Choroid plexus epithelial cell (primary cell): Measurements from ENCODE around the genes ZNF772, ZNF419 and ZNF530.

- RRBS: no CpG with 5 or more reads among the region's 6 CpGs
These were observed 421 bp downstream of the ZSCAN5A start for GRCh38 chr19:56314365-56314471.

GRCh38 chr19:56566754-56567253, 464 bp upstream of the ZNF470 start:
- RRBS: no CpG with 5 or more reads among the region's 26 CpGs

GRCh38 chr19:56720269-56720817, 48.8 kb upstream of the ZNF835 start:
- RRBS: no CpG with 5 or more reads among the region's 6 CpGs

- RRBS: 15% methylated on average over 6 of the region's 49 CpGs
These were observed 2.7 kb downstream of the PEG3 start for GRCh38 chr19:56837392-56838579.

- RRBS: no CpG with 5 or more reads among the region's 42 CpGs
These were observed 1.6 kb downstream of the PEG3 start for GRCh38 chr19:56838663-56839514.

- RRBS: no CpG with 5 or more reads among the region's 1 CpG
These were observed 1.7 kb upstream of the PEG3 start for GRCh38 chr19:56842281-56842609.

GRCh38 chr19:56942698-56943266, 102.3 kb upstream of the PEG3 start:
- RRBS: no CpG with 5 or more reads among the region's 19 CpGs

DNA sequence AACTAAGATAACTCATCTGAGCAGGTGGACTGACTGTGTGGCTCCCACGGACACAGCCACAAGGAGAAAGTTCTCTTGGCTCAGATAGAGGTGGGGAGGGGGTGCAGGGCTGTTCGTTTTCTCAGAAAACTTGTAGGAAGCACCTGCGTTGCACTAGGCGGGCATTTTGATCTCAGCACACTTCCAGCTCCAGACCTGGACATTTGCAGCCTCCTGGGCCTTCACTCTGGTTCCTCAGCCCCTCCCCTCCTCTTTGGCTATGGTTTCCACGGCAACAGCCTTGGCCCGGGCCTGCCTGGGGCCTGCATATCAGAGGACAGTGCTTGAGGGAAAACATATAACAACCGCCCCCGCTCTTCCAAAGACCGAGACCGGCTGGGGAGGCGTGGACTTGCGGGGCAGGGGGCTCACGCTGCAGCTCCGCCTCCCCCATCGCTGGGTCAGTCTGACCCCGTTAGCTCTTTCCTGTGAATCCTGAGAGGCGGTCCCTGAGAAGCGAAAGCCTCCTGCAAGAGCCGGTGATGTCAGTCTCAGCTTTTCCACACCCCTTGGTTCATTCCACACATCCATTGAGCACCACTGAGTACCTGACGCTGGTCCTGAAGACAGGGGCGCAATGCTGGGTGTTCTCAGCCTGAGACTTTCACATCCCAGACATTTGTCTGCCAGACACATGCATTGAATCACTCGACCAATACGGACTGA, 125.7 kb upstream of the PEG3 start:
- RRBS: 8% methylated on average over 5 of the region's 23 CpGs

GRCh38 chr19:56980660-56981316, 139.0 kb upstream of the USP29 start:
- RRBS: no CpG with 5 or more reads among the region's 20 CpGs

DNA sequence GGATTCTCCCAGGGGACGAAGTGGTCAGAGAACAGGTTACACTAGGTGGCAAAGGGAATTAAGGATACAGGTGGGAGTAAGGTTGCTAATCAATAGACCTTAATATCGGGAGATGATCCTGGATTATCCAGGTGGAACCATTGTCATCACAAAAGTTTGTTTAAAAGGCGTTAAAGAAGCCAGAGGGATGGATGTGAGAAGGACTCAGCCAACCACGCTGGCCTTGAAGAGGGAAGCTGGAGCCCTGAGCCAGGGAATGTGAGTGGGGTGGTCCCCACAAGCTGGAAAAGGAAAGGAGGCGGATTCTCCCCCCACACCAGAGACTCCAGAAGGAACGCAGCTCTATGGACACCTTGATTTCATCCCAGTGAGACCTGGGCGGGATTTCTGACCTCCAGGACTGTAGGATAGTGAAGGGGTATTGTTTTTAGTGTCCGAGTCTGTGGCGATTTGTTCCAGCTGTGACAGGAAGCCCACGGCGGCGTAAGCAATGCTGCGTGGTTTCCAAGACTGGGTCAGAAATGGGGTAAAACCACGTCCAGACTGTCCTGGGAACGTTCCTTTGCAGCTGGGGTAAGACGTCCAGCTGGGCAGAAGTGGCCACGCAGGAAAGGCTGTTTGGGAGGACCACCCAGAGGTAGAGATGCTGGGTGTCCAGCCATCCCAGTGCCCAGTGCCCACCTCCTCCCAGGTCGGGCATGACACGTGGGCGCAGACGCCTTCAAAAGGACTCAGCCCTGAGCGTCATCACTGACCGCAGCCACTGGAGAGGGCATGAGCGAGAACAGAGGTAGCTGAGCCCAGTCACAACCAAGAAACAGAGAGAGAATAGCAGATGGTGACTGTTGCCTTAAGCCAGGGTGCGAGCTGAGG, 125.4 kb upstream of the USP29 start:
- RRBS: no CpG with 5 or more reads among the region's 25 CpGs

- RRBS: no CpG with 5 or more reads among the region's 15 CpGs
These were observed 883 bp downstream of the ZNF264 start for GRCh38 chr19:57192119-57192646.

DNA sequence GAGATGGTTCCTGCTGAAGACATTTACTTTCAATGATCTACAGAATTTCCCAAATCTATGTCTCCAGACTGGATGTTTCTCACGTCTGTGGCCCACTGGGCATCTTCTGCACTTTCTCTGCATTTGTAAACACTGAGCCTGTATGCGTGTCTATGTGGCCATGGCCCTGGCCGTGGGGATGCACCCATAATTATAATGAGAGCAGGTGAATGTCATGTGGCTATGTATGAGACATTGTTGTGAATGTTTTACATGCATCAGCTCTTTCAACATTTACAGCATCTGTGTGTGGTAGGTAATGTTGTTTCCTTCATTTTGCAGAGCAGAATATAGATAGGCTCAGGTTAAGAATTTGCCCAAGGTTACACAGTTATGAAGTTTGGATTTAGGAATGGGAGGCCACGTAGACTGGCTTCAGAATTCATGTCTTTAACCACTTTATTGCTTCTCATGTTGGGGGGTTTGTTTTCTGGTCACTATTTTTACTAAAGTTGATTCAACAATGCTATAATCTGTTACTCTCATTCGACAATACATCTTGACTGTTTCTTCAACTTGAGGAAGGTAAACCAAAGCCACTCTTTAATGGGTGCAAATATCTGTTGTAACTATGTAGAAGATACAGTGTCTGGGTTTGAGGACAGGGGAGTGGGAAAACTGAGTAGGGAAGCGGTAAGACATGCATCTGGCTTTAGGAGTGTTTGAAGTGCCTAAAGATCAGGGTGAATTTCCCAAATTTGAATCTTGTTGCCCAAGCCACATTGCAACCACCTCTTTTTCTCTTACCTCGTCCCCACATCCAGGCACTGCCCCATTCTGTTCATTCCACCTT, 10.9 kb upstream of the AURKC start:
- RRBS: no CpG with 5 or more reads among the region's 7 CpGs

DNA sequence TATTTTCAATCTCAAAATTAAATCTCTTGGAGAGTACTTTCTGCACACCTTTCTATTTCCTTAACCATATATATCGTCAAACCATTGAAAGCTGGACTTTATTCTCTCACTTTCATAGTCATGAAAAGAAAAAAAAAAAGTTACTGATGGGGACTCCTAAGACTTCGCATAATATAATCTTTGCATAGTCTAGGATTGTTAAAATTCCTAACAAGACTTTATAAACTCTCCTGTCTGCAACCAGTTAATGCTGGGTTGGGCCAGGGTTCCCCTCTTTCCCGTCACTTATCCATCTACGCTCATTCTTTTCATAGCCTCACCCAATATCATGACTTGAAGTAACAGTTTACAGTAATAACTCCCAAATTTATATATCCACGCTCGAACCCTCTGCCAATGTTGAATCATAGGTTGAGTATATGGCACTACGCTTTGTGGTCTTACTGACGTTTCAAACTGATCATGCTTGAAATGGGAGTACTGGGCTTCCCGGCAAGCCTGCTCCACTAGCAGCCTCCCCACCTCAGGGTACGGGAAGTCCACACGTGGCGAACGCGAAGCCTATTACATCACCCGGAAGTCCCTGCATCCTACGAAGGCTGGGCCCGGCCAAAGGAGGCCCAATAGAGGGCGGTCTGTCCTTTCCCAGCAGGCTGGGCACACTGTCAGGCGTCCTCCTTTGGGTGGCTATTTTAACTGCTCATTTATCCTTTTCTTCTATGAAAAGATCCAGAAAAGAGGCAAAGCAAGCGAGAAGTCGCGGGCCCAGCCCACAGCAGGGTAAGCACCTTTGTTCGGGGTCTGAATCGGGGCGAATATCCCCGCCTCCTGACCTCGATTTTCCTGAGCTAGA, 714 bp upstream of the ZNF460 start:
- RRBS: 2% methylated on average over 6 of the region's 27 CpGs

- RRBS: no CpG with 5 or more reads among the region's 3 CpGs
These were observed 14.3 kb upstream of the ZNF543 start for GRCh38 chr19:57305889-57306474.

DNA sequence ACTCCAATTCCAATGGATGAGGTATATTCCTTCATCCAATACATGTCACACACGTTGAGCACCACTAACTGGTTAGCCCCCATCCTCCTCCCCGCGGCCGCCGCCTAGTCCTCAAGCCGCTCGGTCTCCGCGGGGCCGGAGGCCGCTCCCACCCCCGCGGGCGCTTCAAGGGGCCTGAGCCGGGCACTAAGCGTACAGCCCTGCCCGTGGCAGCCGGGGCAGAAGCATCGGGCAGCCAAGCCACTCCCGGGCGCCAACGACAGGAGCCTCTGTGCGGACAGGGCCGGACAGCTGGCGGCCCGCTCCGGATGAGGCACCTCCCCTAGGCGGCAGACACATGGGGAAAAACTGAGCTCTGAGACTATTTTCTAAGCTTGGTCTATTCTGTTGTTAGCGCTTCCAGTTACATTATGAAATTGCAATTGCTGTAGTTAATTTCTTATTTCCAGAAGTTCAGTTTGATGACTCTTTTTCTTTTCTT, 2.8 kb upstream of the ZNF543 start:
- RRBS: under 1% methylated on average over 4 of the region's 29 CpGs

GRCh38 chr19:57476916-57477959, at the start of gene ZNF772:
Gene ZNF772 (minus strand): TSS chr19:57477566.
- RRBS: no CpG with 5 or more reads among the region's 41 CpGs

DNA sequence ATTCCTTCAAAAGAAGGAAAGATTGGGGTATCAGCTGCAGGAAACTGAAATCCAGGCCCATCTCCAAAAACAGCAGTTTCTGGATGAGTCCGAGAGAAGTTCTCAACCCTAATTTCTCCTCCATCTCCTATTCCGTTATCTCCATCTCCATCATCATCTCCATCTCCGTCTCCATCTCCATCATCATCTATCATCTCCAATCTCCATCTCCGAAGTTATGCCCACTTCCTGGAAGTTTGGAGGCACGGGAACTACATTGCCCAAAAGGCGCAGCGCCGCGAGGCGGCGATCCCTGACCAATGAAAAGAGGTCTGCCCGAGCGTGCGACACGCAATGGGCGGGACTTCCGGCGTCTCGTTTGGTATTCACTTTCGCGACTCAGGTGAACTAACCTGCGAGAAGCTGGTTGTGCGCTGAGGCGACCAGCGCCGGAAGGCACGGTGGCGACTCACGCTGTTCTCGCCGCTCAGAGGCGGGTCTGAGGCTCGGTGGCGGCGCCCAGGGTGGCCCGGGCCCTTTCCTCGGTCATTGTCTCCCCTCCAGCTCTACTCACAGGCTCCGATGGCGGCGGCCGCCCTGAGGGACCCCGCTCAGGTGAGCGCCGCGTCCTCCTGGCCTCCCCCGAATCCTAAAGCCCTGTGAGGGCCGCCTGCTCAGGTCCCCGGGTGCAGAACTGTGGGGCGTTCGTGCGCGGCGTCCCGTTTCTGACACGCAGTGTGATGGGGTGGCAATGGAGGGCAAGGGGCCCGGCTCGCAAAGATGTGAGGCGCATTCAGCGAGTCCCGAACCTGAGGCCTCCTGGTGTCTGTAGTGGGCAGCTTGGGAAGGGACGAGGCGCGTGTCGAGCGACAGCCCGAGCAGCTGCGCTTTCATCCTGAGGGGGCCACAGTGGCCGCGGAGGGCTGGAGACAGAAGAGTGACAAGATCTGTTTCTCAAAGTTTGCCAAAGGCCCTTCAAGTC, at the start of gene ZNF419:
ZNF419 (plus strand) TSS at position 361 of the 961 bp plus-strand sequence.
- RRBS: 2% methylated on average over 15 of the region's 69 CpGs

DNA sequence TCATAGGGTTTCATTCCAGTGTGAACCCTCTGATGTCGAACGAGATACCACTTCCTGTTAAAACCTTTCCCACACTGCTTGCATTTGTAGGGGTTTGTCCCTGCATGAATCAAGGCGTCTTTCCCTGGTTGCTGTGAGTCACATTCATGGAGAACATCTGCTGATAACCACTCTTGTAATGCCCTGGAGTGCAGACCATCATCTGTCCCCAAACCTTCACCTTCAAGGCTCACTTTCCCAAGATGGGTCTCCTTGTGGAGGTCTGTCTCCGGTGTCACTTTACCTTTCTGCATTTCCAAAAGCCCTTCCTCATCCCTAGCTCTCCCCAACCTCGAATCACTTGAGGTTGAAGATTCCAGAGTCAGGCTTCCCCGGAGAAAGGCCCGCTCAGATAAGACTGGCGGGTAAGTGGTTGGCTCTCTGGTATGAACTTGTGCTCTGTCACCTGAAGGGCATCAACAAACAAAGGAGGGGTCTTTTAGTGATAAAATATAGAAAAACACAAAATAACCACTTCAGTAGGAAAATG, 12.1 kb downstream of the ZNF550 start:
- RRBS: 99% methylated on average over 2 of the region's 8 CpGs

DNA sequence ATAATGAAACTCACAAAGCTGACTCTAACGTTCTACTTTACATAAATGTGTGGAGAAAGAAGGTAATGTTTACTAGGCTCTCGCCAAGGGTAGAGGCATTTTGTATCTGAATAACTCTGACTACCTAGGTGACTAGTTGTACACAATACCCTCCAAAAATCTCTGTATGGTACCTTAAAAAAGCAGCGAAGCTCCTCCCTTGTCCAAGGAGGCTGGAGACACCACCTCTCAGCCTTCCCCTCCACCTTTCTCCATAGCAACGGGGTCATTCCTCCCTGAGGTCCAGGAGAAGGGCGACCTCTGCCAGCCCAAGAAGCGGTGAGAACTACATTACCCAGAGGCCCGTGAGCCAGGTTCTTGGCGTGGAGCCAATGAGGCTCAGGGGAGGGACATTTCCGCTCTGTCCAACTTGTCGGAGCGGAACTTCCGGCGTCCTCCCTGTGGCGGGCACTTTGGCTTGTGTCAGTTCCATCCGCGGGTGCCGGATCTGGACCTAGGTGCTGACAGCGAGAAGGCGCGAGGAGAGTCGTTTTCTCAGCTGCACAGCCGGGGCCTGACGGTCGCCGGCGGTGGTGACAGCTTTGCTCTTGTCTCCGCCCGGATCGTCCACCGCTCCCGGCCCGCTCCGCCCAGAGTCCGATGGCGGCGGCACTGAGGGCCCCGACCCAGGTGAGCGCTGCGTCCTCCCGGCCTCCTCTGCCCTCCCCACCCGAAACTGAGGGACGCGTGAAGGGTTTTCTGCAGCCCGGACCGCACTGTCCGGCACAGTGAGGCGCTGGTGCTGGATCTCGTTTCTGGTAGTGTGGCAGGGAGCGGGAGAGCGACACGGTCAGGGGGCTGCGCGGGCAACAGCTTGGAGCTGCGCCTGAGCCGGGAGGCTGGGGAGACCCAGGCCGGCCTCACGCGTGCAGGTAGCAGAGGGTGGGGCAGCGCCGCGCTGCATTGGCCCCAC, at the start of gene ZNF530:
ZNF530 (plus strand) TSS at position 420 of the 952 bp plus-strand sequence.
- RRBS: 1% methylated on average over 22 of the region's 61 CpGs

DNA sequence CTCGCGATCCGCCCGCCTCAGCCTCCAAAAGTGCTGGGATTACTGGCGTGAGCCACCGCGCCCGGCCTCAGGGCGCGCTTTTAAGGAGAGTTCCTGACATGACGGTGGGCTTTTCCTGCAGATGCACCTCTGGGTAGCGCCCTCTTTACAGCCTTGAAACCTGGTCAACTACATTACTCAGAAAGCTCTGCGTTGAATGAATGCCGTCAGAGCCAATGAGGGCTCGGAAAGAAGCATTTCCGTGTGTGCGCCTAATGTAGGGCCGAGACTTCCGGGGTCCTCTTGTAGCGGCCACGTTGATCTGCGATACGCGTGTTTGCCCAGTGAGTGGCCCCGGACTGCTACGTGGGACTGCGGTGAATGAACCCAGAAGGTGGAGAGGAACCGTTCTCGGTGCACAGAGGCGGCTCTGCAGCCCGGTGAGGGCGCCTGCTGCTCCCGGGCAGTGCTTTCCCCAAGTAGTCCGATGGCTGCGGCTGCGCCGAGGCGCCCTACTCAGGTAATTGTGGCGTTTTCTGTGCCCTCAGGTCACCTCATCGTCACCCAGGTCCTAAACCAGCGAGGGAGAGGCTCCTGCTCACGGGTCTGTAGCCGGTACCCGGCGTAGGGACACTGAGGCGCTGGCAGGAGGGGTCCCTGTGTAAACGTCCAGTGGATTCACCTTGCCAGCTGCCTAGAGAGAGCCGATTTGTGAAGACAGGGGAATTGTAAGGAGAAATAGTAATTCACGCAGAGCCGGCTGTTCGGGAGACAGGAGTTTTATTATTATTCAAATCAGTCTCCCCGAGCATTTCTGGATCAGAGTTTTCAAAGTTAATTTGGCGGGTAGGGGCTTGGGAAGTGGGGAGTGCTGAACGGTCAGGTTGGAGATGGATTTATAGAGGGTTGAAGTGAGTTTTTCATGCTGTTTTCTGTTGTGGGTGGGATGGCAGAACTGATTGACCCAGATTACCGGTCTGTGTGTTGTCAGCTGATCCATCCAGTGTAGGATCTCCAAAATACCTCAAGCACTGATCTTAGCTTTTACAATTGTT, 5.1 kb upstream of the ZNF552 start:
- RRBS: 1% methylated on average over 13 of the region's 55 CpGs